Psoas muscle (tissue), 2 donors: Measurements from ENCODE around the gene CYP46A1.

DNA sequence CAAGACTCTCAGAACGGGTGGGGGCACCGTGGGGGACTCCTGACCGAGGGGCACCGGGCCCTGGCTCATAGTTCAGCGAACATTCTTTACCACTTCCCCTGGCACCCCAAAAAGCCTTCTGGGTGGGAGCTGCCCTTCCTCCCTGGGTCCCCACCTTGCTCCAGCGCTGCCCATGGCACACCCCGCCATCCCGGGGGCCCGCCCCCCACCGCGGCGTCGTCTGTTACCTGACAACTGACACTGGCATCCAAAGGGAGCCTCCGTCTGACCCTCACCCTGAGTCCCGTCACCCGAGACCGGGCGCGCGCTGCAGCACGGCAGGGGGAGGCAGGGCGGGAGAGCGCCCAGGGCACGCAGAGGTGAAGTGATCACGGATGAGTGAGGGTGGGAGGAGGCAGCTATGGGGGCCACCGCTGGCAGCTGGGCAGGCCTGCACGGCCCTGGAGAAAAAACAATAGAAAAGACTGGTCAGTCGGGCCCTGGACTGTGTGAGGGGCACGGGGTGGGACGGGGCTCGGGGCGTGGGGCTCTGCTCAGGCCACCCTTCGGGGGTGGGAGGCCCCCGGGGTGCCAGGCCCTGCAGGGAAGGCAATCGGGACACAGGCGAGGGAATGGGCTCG is 40.8 kb downstream of the BCL11B start:
- PRO-cap, 2 experiments, result no peak in any of the 2 experiments

DNA sequence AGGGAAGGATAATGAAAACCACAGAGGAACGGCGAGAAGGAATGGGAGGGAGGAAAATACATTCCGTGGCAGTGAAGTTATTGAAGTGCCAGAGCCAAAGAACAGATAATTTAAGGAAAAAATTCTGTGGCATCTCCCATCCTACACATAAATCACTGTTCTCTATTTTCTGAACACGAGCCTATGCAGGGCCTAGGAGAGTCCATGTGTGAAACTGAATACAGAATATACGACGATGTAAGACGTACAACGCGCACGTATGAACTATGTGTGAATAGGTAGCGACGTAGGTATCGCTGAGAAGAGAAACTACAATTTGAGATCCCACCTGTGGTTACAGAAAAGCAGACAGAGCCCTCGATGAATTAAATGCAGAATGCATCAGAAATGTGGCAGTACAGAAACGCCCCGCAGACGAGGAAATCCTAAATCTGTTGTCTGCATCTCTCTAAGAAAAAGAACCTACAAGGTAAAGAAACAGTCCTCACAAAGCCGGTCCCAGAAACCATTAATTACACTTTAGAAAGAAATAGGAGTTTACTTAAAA is 12.7 kb downstream of the BCL11B start:
- PRO-cap, 2 experiments, result no peak in any of the 2 experiments

DNA sequence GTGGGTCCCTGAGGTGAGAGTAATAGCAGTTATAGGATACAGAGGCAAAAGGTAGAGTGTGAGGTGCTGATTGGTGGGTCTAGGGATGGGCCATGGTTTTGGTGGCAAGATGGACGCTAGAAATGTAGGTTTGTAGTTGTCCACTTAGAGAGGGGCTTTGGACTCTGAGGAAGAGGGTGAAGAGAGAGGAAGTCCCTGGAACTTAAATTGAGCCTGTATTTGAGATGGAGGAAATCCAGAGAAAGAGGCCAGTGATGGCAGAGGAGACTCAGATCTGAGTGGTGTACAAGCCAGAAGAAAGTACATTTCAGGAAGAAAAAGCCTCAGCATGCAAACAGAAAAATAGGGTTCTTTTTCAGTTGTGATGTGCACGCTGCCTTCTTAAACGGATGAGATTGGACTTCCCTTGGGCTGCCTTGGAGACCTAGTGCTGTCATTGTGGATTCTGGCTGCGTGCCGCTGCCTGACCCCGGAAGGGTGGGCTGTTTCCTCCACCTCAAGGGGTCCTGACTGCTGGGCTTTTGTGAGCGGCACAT is 24.8 kb downstream of the CCNK start:
- PRO-cap, 2 experiments, result no peak in any of the 2 experiments

DNA sequence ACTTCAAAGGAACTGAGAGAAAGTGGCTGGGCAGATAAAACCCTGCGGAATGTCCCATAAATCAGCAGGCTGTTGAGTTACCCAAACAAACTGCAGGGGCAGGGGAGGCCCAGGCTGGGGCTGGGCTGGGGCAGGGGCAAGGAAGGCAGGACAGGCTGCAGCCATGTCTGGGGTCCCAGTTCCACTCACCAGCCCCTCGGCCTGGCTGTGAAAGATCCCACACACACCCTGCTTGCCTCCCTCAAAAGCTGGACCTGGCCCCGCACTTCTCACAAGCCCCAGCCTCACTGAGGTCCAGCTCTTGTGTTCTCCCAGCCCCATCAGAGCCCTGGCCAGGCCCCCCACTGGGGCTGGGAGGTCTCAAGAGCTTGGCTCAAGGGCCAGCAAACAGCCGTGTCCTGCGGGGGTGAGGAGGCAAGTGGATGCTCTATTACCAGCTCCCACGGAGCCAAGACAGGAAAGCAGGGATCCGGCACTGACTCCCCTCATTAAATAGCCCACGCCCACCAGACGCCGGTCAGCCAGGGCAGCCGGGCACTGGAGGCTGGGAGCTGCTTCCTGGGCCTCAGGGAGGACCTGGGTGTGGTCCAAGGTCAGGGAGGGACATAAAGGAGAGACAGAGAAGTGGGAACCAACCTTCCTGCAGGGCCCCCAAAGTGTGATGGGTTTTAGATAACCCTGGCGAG is 42.0 kb downstream of the CCNK start:
- PRO-cap, 2 experiments, result no peak in any of the 2 experiments

DNA sequence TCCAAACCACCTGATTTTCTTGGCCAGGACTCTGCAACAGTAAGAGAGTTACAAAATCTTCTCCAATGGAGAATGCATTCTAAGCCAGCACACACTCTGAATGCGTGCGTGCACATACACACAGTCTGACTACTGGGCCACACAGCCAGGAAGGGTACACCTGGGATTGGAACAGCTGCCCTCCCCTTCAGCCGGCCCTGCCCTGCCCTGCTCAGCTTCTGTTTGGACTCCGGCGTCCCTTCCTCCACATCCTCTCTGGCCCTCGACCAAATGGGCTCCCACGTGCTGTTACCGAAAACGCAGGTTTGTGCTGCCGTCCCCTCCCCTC is 42.9 kb downstream of the CCNK start:
- PRO-cap, 2 experiments, result no peak in any of the 2 experiments

DNA sequence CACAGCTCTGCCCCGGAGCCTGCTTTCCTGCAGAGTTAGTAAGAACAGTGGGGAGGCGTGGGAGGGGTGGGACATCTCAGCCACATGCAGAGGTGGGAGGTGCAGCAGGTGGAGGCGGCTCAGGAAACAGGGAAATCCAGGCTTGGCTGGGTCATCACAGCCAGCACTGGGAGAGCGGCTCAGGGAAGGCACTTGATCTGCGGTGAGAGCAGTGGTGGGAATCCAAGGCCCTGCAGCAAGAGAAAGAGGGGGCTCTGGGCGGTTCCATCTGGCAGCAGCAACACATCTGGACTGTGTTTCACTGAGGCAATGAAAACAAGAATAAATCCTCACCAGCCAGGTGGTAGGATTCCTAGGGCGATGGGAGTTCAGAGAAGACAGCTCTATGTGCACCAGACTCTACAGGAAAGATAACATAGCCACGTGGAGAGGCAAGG is 57.7 kb downstream of the CCDC85C start:
- PRO-cap, 2 experiments, result no peak in any of the 2 experiments

DNA sequence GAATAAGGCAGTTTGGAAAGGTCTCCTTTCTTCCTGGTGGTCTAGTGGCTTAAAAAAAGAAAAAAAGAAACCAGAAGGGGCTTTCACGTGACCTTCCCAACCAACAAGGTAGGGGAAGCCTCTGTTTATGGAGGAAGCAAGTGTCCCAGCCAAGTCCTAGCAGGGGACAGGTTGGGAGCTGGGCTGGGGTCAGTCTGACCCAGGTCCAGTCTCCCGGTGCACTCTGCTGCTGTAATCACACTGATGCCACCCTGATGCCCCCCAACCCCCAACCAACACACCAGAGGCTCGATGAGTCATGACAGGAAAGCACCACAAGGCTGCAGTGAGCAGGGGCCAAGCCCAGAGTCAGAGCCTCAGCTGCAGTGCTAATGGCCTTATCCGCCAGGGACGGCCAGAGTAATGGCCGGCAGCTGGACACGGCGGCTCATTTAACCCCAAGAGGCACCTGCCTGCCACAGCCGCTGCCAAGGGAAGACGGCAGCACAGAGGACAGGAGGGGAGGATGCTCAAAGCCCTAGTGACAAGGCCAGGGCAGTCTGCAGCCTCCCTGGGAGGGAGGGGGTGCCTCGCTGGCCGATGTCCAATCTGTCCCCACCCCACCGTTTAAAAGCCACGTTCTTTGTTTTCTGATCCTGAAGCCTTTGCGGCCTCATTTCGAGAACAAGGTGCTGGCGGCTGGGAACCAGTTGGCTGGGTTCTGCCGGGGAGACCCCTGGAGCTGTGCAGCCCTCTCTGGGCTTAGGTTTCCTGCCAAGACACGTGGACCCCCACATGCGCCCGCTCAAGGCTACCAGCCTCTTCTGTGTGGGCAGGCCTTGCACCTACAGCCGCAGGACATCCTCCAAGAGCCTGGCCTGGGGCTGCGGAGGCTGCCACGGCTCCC is 13.2 kb downstream of the CCDC85C start:
- PRO-cap, 2 experiments, result no peak in any of the 2 experiments

DNA sequence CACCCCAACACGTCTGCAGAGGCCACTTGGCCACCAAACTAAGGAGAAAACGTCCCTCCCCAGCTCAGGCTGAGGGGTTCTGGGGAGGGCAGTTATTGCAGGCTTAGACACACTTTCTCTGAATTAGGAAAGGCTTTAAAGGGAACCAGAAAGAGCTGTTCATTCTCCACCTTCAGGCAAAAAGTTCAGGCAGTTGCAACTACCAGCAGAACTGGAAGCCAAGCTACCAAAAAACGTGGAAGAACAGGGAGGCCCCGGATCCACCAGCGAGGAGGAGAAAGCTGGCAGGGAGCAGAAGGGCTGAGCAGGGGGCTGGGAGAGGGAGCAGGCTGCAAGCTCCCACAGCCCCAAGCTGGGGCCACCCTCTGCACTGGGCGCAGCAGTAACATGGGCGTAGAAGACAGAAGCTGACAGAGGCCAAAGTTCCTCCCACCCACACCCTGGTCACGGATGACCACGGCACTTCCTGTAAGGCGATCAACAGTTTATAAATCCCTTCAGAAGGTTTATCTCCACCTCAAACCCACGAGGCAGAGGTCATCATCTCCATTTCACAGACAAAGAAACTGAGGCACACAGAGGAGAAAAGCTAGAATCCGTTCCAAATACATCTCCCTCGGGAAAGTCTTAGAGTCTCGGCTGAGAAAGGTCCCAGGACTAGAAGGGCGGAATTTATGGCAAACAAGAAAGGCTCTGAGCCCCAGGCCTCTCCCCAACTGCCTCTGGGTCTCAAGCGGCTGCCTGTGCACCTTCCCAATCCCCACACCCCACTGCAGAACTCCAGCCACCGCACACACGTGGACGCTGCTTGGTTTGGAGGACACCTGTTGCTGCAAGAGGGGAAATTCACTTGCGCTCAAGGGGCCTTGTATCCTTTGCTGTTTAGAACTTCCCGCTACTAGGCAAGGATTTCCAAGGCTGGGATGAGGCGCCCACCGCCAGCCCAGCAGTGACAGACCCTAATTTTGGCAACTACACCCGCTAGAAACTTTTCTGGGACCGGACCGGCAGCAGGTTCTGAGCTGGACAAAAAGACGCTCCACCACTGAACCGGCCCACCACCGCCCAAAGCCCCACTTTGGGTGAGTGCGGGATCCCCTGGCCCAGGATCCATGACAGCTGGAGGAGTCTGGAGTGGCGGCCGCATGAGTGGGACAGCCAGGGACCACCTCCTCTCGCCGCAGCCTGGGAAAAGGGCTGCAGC is 1.7 kb downstream of the CCDC85C start:
- PRO-cap, 2 experiments, result no peak in any of the 2 experiments

DNA sequence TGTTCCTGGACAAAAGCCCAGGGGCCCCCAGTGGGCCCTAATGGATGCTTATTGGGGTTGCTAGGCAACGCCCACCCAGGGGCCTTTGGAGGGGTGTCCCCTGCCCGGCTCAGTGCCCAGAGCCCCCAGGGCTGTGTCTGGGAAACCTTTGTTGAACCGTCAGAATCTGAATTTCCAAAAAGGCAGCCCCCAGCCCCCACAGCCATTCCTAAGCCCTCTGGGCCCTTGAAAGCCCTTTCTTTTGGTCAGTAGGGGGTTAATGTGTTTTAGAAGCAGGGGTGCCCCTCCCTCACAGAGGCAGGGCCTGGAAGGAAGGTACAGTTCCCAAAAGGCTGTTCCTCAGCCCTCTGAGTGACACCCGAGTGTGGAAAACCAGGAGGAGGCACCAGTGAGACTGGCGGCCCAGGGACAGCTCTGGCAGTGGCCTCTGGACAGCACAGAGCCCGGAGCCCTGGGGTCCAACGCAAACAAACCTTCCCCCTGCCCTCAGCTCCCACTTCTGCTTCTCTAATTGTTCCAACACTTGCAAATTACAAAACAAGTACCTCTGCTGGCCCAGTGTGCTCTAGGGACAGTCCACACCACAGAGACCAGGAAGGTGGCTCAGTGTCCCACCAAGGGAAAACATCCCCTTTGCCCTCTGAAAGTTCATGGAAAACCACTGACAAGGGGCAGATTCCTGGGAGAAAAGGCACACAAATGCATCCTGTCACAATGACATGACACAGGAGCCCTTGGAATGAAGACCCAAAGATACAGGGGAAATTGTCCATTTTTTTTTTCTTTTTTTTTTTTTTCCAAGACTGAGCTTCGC is 19.4 kb downstream of the HHIPL1 start:
- PRO-cap, 2 experiments, result no peak in any of the 2 experiments

DNA sequence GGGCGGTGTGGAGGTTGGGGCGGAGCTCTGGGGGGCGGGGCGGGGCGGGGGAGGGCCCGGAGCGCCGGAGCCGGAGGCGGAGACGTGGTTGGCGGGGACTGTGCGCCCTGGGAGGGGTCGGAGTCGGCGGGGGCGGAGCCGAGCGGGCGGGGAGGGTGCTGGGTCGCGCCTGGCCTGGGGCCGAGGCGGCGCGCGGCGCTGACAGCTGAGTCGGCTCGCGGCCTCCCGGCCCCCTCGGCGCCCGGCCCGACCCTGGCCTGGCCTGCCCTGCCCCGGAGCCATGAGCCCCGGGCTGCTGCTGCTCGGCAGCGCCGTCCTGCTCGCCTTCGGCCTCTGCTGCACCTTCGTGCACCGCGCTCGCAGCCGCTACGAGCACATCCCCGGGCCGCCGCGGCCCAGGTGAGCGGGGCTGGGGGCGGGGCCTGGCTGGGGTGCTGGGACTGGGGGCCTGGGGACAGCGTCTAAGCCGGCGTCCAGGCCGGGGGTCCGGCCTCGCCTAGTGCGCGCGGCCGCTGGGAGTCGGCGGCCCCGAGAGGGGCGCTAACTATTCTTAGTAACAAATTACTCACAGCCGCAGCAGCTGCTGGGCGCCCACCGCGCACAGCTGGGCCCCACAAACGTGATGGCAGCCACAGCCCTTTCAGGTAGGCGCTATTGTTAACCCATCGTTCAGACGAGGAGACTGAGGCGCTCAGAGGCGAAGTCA is at the start of gene CYP46A1:
Gene CYP46A1, plus strand, starts transcription at position 161 of the 706 bp plus-strand sequence.
- PRO-cap, 2 experiments, result peak in 2 of 2 experiments; most common plus-strand start position 170 of the sequence (in 1)

- PRO-cap, 2 experiments, result no peak in any of the 2 experiments
These were observed 40.6 kb upstream of the EML1 start for GRCh38 chr14:99752501-99753104.

DNA sequence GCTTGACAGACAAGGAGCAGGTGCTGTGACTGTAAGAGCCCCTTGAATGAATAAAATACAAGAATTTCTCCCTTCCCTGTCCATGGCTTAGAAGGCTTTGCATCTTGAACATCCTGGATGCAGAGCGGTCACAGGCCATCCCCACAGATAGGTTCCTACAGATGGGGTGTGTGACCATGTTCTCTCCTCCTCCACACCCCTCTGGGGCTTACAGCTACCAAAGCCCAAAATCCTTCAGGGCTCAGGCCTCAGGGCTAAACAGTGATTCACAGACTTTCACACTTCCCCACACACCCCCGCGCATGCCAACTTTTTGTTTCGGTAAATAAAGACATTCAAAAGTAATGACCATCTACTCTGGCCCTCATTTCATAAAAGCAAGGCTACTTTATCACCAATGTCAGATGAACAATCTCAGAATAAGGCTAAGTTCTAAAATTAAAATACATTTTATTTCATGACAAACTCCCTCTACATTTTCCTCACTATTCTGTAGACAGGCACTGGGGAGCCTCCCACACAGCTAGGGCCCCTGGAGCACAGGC is 20.3 kb upstream of the EML1 start:
- PRO-cap, 2 experiments, result no peak in any of the 2 experiments

DNA sequence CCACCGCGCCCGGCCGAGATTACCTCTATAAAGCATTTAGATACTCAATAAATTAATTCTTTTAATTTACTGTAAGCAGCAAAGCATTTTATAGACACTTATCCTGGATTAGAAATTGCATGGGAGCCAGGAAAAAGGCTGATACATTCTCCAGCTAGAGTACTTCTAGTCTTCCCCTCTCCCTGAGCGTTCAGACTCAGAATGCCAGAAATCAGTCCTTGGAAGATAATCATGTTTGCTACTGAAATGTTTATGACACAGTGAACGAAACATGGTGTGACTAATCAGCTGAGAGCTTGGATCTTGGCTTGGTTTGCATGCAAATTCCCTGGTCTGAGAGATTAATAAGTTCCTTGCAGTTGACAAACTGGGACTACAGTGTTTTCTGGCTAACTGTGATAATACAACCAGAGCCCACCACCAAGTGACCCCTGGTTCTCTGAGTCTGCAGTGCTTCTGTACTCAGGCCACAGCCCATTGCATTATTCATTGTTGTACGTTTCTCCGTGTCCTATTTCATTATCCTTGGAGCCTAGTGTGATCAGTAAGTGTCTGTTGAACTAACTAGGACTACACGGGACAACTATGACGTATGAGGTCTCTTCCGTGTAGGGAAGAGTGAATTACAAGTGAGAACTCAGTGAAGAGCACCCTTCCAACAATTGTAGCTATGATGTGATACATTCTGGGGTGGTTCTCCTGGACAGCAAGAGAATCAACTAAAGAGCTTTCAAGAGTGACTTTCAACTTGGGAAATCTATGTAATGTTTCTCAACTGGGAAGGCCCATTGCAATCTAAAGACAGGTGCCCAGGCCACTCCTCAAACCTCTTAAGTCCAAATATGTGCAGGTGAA is 34.6 kb upstream of the EVL start:
- PRO-cap, 2 experiments, result peak in 1 of 2 experiments; most common minus-strand start position 203 of the sequence (in 1)

DNA sequence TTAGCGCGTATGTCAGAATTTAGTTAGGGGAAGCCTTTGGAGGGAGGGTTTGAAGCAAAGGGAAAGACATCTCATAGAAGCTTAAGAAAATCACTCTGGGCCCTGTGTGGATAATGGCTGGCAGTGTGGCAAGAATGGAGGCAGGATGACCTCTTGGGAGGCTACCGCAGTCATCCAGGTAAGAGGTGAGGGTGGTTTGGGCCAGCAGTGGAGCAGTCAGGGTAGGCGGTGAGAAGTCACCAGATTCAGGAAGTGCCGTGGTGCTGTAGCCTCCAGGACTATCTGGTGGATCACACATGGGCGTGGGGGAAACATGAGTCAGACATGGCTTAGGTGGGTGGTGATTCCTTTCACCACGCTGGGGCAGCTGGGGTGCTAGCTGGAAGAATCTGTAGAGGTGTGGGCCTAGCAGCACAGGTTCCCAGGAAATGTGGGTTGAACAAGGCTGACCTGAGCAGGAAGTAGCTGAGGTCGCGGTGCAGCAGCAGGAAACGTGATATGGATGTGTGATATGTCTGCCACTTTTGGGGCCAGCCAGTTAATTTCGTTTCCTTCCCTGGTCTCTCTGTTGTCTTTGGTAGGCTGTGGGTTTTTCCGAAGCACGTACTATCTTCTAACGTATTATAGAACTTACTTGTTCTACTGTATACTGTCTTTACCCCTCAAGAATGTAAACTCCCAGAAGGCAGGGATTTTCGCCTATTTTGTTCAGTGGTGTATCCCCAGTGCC is 3.3 kb downstream of the EVL start:
- PRO-cap, 2 experiments, result peak in 1 of 2 experiments; most common minus-strand start position 254 of the sequence (in 1)

GRCh38 chr14:100070083-100070693 is 5.0 kb downstream of the EVL start:
- PRO-cap, 2 experiments, result no peak in any of the 2 experiments

- PRO-cap, 2 experiments, result no peak in any of the 2 experiments
These were observed 19.4 kb downstream of the EVL start for GRCh38 chr14:100084487-100085109.

GRCh38 chr14:100093224-100093626 is 28.0 kb downstream of the EVL start:
- PRO-cap, 2 experiments, result no peak in any of the 2 experiments

- PRO-cap, 2 experiments, result no peak in any of the 2 experiments
These were observed 41.4 kb downstream of the EVL start for GRCh38 chr14:100106588-100107111.

DNA sequence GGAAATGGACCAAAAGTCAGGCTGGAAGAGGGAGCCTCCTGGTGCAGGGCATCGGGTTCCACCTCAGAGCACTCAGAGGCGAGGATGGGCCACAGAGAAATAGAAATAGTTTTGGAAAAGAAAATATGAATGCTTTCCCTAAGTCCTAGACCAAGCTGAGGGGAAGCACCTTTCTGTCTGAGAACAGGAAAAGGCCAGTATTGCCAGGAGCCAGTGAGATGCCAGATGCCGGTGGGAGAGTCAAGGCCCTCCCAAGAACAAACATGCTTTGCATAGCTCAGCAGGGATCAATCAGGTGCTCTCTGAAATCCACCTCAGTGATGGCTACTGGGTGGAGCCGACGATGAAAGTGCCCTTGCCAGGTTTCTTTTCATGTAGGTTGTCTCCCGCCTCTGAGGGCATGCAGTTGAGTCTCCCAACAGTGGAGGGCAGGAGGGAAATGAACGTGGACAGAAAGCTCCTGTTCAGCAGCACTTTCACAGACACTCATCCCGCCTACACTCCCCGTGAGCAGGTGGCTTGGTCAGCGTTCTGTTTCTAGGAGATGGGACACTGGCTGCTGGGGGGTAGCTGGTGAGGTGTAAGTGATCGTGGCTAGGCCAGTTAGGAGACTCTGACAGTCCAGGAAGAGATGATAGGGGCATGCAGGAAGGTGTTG is 28.2 kb downstream of the DEGS2 start:
- PRO-cap, 2 experiments, result no peak in any of the 2 experiments

- PRO-cap, 2 experiments, result no peak in any of the 2 experiments
These were observed 28.1 kb upstream of the DEGS2 start for GRCh38 chr14:100187414-100187991.